Colonic mucosa (tissue), 1 donor: ENCODE measurements around a stretch of chr3.

DNA sequence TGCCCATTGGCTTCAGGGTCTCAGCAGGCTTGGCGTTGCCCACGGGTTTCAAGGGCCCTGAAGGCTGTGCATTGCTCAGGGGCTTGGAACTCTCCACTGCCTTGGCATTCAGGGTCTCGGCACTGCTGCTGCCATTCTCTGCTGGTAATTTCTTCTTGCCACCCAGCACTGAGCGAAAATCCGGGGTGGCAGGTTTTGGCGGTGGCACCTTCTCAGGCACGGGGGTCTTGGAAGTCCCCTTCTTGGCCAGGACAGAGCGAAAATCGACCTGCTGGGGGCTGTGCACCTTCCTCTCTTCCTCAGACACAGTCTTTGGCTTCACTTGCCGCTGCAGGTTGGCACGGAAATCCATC lies 115.5 kb upstream of the HACD2 start:
- PRO-cap: no peak

DNA sequence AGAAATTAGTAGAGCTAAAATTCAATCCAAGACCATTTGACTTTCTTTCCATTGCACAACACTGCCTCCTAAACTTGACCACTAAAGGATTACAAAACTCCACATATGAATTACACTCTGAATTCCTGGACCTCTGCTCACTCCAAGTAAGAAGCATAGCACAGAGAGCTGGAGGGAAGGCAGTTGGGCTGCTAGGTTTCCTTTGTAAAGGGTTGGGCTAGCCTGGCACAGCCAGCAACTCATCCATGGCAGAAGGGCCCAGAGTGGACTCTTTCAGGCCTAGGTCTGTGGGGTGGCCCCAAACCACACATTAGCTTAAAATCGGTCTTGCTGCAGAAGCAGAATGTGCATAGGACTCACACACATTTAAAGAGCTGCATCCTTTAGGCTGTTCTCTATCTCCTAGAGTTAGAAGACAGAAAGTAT lies 134.3 kb downstream of the MYLK start:
- PRO-cap: no peak

DNA sequence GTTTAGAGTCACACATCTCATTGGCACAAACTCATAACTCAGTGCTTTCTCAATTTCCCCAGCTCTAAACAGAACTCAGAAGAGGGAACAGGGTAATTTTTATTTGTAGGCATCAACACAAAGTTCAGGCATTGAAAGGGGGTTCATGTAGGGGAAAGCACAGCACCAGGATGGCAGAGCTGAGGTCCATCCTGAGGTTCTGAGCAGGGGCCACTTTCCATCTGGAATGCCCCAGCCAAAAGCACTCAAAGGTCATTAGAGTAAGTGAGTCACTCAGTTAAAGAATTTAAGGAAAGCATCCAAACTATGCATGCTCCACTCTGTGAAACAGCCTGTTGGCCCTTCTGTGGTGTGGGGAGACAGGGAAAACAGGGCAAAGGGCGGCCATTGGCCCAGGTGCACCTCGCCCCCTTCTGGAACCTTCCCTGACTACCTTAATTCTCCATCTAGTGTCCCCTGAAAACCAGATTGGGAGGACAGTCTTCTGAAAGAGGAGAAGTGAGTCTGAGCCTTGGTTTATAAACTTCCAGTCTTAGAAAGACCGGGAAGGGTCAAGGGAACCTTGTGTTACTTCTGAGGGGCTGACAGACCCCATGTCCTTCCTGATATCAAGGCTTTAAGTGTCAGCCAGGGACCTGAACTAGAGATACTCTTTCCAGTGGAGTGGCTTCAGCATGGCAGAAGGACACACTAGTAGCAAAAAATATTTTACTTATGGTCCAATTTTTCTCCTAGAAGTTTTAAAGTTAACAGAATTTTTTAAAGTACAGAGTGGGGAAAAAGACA lies 133.3 kb downstream of the MYLK start:
- PRO-cap: no peak

GRCh38 chr3:123766479-123767297 lies 117.4 kb downstream of the MYLK start:
- PRO-cap: no peak

DNA sequence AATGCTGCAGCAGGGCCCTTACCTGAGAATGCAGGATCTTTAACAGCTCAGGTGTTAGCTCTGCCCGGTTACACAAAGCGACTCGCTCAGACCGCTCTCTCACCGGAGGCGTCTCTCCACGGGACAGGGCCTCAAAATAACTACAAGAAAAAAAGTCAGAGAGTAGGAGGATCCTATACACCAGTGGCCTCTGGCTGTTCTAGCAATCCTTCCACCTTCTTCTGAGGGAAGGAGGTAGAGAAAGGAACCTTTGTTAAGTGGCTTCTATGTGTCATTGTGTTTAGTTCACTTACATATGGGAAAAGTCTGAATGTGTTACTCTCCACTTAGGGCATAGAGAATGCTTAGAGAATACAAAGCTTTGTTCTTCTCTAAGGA lies 15.1 kb downstream of the ROPN1 start:
- PRO-cap: no peak

- PRO-cap: no peak
These were observed 4.6 kb downstream of the KALRN start for GRCh38 chr3:124037357-124038588.

DNA sequence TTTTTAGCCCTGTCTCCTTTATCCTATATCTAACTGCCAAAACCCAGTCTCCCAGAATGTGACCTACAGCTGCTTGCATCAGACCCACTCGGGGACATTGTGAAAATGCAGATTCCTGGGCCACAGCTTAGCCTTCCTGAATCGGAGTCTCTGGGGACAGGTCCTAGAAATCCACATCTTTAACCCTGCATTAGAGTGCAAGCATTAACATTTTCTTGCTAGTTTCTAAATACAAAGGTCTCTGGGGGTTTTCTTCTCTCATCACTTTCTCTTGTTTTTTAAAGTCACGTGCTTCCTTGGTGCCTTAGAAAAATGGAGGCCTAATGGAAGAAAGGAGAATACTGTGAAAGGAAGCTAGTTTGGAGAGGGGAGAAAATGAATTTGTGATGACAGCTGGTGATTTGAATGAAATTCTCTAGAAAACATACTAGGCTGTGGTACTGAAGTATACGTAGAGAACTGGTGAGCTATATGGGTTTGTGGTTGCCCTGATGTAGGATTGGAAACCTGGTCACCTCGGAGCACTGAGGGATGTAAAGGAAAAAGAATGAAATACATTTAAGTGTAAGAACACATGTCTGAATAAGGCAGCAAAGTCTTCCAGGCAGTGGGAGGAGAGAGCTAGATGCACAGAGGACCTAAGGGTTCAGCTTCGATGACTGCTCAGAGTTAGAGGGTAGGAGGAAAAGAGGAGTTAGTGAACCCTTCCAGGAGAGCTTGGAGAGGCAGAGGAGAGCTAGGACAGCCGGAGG lies 29.4 kb downstream of the KALRN start:
- PRO-cap: no peak

DNA sequence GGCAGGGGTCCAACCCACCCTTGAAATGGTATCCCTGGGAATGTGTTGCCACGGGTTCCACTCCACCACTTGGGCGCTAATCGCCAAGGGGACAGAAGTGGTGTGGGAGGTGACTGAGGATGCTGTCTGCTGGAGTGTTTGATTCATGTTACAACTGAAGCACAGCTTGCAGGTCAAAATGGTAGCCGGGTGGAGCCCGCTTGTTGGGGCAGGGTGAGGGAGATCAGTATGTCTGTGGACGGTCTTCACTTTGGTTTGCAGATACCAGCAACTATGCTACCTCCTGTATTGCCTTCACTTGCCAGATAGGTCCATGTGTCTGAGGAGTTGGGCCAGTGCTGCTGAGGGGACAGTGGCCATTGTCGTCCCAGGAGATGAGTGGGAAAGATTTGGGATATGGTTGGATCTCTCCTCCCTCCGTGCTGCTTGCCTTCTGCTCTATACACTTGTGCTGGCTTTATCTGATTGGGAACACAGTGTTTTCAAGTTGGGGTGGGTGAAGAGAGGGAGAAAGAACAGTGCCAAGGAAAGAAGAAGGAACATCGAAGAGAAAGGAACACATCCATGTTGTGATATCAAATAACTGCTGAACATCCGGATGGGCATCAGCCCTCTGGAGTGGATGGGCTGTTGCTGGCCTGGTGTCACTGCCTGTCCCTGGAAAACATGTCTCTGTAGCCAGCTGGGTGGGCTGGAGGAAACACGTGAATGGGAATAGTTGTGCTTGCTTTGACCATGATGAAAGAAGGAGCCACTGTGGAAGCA lies 58.0 kb downstream of the KALRN start:
- PRO-cap: no peak

- PRO-cap: no peak
These were observed 86.2 kb downstream of the KALRN start for GRCh38 chr3:124119334-124119715.

DNA sequence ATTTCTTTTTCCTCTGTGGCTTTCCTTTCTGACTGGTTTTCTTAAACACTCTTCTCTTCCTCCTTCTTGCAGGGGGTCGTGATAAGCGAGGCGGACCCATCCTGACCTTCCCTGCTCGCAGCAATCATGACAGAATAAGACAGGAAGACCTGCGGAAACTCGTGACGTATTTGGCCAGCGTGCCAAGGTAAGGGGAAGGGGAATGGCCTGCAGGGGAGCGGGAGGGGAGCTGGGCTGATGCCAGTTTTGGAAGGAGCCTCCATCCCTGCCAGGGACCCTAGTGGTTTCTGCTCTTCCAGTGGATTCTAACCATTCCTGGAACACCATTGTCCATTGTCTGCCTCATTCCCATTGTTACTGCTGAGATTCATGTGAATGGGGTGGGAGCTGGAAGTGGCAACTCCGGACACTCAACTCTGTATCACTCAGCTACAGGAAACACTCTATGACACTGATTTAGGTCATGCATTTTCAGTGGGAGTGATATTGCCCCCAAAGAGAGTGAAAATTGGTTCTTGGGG lies 201.6 kb downstream of the KALRN start:
- PRO-cap: no peak

- PRO-cap: no peak
These were observed 217.3 kb upstream of the UMPS start for GRCh38 chr3:124512795-124513557.

DNA sequence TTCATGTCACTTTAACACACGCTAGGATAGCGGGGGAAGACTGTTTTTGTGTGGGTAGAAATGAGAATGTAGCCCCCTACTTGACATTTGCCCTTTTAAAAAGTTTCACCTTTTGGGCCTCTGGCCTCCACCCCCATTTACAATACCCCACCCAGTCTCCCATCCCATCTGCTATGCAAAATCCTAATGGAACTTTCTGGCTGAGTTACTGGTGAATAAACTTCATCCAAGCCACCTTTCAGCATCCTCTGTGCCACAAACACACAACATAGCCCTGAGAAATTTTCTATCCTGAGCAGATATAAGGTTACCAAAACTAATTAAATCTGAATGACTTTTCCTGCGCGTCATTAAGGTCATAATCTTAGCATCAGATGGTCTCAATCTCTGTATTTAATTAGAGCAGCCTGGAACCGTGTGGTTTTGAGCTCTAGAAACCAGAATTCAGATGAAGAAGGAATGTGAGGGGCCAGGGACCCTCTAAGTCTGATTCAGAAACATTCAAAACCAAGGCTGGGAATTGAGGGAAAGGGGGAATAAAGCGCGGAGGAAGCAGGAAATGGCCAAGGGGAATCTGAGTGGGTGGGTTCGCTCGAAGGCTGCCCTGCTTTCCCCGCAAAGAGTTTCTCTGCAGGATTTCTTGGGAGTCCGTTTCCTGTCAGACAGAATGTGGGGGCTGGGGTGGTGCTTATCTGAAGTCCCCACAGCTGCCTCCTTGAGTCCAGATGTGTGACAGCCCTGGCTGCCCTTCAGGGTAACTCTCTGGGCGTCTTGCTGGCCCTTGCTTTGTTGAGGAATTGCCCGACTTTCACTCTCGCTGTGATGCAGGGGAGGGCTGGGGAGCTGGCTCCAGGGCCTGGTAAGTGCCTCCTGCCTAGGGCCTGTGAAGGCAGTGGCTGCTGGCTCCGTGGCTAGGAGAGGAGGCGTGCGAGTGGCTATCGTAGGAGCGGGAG lies 144.3 kb upstream of the UMPS start:
- PRO-cap: no peak

DNA sequence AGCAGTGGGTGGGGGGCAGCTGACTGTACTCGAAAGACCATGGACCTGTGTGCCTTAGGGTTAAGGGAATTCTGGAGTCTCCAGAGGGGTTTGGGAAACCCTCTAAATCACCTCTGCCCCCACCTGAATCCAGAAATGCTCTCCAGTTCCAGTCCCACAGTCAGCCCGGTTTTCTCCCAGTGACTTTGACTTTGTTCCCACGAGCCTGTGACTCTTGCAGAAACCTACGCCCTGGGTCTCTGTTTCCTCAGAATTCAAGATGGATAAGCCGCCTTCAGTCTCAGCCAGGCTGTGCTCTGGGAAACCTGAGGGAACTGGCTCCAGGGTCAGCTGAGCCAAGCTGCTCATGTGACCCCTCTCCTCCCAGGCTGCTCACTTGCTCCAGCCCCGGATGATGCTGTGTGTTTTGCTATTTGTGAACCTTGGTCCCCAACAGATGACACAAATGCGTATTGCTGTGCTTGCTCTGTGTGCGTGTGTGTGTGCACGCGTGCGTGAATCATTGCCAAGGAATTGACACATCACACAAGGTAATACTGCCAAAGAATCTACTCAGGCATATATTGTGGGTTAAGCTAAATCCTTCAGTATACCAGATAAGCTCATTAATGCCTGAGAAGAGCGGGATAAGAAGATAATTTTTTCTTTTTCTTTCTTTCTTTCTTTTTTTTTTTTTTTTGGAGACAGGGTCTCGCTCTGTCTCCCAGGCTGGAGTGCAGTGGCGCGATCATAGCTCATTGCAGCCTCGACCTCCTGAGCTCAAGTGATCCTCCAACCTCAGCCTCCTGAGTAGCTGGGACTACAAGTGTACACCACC lies 29.3 kb upstream of the UMPS start:
- PRO-cap: no peak

DNA sequence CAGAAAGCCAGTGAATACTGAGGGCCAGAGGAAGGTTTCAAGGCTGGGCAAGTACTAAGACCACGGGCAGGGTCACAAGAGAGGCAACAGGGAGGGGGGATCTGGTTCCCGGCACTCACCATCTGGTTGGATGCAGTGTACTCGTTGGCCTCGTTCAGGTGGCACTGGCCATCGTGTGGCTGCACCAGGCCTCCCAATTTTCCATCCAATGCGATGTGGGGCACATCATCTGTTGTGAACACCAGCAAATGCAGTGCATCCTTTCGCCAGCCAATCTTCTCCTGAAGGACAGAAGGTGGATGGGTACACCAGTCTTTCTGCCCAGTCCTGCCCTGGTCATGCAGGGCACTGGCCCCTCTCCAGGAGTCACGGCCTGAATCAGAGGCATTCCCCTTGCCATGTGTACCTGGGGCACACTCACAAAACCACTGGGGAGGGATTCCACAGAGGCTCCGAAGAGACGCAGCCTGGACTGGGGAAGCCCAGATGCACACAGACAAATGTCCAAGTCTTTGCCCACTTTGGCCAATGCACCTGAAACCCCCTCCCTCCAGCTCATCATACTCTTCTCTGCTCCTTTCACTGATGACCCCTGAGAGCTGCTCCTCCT lies 65.9 kb downstream of the ITGB5 start:
- PRO-cap: no peak

GRCh38 chr3:124916787-124917259 lies 17.7 kb downstream of the MUC13 start:
- PRO-cap: unidirectional peak, minus-strand start at chr3:124916919

- PRO-cap: no peak
These were observed 52.3 kb upstream of the HEG1 start for GRCh38 chr3:125107703-125108836.

GRCh38 chr3:125119585-125120231 lies 63.9 kb upstream of the HEG1 start:
- PRO-cap: no peak

DNA sequence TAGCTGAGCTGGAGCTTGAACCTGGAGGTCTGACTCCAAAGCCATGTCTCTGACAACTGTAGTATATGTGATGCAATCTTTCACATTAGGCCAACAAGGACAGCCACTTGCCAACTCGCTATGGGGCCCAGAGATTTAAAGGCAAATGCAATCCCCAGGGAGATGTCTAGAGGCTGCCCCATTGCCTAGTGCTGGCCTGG lies 64.6 kb downstream of the SLC12A8 start:
- PRO-cap: no peak

GRCh38 chr3:125241114-125241863 lies 28.7 kb upstream of the SLC12A8 start:
- PRO-cap: no peak

GRCh38 chr3:125244955-125245497 lies 32.5 kb upstream of the SLC12A8 start:
- PRO-cap: no peak